Aortic smooth muscle cell (primary cell): Measurements from ENCODE around the genes GSTM3 and ALX3.

DNA sequence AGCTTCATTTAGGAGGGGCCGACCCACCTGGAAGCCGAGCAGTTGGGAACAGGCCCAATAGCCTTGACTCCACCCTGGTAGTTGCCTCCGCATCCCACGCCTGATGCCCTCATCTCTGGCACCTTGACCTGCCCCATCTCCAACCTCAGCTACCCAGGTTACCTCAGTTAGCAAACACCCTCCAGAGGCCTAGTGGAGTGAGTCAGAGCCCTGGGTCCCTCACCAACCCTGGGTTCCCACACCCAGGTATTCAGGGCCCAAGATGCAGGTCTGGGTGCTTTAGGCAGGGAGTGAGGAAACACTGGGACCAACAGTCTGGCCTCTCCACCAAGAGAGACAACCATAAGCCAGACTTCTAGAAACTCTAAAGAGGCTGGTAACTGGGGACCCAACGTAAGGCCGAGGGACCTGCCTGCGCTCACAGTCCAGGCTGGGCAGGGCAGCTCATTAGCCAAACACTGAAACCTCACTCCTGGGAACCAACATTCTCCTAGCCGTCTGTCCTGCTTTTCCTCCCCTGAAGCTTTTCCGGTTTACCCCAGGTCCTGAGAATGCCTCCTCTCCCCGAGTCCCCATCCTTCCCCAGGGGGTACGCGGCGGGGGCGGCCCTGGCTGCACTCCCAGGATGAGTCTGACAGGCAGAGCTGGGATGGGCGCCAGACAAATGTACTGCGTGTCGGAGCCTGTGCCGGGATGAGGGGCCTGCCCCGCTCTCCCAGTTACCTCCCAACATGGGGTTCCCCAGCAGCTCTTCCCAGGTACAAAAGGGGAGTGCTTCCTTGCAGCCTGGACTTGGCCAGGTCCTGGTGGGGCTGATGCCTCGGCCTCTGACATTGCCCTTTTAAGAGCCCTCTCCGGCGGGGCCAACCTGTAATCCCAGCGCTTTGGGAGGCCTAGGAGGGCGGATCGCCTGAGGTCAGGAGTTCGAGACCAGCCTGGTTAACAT, 8.9 kb upstream of the CELSR2 start:
- RRBS, result no CpG with 5 or more reads among the region's 26 CpGs

DNA sequence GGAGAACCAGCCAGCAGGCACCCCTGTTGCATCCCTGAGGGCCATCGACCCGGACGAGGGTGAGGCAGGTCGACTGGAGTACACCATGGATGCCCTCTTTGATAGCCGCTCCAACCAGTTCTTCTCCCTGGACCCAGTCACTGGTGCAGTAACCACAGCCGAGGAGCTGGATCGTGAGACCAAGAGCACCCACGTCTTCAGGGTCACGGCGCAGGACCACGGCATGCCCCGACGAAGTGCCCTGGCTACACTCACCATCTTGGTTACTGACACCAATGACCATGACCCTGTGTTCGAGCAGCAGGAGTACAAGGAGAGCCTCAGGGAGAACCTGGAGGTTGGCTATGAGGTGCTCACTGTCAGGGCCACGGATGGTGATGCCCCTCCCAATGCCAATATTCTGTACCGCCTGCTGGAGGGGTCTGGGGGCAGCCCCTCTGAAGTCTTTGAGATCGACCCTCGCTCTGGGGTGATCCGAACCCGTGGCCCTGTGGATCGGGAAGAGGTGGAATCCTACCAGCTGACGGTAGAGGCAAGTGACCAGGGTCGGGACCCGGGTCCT, 1.4 kb downstream of the CELSR2 start:
- RRBS, result 97% methylated on average over 2 of the region's 24 CpGs

DNA sequence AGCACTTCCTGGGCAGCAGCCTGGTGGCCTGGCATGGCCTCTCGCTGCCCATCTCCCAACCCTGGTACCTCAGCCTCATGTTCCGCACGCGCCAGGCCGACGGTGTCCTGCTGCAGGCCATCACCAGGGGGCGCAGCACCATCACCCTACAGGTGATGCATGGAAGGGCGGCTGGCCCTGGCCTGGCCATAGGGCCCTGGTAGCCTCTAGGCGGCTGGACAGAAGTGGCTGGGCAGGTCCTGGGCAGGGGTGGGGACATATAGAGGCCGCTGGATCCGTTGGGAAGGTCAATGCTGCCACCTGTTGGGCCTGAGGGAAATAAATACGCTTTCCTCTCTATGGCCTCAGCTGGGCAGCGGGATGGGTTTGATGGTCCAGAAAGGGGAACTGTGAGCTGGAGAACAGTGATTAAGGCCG, 14.3 kb downstream of the CELSR2 start:
- RRBS, result no CpG with 5 or more reads among the region's 14 CpGs

DNA sequence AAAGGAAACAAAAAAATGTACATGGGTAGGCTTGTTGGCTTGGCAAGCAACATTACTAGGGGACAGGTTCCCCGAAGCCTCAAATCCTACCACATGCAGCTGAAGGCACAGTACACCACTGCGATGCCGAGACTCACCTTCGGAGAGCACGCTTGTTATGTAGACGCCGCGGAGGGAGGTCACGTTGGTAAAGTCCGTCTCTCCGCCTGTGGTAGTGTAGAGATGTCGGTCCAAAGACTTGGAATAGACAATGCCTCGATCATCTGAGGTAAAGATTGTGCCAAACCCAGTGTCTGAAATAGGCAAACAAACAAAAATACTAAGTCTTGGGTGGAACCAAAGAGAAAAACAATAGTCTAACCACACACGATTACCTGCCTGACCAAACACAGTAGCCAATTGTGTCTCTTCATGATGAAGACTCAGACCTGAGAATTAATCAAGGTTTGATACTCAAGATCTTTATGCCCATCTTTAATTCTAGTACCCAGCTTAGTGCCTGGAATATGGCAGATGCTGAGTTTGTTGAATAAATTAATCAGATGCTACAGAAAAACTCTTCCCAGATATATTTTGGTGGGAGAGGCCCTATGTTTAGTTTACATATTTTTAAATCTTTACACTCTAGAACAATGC, 33.9 kb upstream of the MYBPHL start:
- RRBS, result no CpG with 5 or more reads among the region's 14 CpGs

GRCh38 chr1:109389179-109389747, 8.5 kb downstream of the SORT1 start:
- RRBS, result no CpG with 5 or more reads among the region's 5 CpGs

DNA sequence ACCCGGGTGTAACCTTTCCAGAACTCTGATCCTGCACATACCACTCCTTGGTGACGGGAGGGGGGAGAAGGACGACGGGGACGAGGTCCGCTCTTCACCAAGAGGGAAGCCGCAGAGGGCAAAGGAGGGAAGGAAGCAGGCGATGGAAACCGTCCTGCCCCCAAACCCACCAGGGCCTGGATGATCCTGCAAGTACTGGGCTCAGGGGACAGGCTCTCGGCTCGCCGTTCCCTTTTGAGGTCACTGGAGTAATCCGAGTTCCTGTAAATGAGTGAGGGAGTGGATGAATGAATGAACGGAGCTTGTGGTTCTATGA, 1.0 kb downstream of the SYPL2 start:
- RRBS, result no CpG with 5 or more reads among the region's 14 CpGs

DNA sequence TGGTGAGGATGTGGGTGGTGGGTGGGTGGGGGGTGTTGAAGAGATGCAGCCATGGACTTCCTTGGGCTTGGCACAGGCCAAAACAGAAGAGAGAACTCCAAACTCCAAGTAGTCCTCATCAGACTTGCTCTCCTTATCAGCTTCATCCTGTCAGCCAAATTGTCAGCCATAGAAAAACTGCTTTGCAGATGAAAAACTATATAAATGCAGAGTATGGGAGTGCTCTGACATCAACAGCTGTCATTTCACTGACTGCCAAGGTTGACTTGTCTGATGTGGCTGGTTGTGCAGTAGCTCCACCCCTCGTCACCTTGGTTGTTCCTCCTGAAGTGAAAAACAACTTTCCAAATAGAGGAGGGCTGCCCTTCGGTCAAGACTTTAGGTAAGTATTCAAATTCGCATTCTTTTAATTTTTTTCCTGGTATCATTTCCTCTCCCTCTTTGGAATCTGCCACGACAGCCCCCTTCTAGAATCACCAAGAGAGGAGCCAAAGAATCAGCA, 7.0 kb downstream of the AMIGO1 start:
- RRBS, result no CpG with 5 or more reads among the region's 4 CpGs

DNA sequence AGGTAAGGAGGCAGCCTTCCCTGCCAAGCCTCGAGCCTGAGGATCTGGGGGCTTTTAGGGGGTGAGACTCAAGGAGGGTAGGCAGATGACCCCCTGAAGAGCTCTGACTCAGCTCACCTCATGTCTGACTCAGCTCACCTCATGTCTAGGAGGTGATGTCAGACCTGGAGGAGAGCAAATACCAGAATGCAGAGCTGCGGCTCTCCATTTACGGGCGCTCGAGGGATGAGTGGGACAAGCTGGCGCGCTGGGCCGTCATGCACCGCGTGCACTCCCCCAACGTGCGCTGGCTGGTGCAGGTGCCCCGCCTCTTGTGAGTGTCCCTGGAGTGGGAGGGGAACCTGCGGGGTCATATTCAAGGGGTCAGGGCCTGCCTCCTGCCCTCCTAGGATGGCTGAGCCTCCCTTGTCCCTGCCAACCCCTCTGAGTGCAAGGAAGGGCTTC, 8.9 kb downstream of the AMPD2 start:
- RRBS, result no CpG with 5 or more reads among the region's 14 CpGs

DNA sequence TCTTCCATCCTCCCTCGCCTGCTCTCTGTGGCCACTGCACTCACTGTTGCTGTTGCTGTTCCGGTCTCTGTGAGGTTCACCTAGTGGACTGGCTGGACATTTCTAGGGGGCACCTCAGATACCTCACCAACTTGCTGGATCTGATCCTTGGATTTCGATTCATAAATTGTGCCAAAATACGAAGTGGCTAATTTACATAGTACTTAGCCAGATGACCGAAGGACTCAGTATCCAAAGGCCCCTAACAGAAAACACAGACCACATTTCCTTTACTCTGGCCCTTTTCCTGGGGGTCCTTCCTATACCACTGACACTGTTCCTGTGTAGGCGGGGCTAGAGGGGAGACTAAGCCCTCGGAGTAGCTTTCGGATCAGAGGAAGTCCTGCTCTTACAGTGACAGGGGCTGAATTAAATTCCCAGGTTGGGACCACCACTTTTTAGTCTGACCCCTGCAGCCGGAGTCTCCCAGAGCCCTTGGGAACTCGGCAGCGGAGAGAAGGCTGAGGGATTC, 588 bp upstream of the GSTM5 start:
- RRBS, result no CpG with 5 or more reads among the region's 11 CpGs

DNA sequence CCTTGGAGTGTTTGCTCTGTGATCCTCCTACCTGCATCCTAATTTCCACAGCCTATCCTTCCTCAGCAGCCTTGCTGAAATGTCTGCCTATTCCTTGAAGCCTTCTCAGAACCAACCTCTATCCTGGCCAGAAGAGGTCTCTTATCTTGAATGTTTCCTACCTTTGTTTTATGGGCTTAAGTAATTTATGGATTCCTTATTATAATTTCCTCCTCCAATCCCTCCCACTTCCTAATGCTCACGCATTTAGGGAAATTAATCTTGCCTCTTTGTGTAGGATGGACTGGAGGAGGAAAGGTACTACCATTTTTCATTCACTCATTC, at the start of gene GSTM3:
GSTM3 (minus strand) TSS at position 117 of the 324 bp plus-strand sequence.
- RRBS, result no CpG with 5 or more reads among the region's 1 CpG

GRCh38 chr1:109823246-109824169, 59.8 kb upstream of the EPS8L3 start:
- RRBS, result no CpG with 5 or more reads among the region's 15 CpGs

DNA sequence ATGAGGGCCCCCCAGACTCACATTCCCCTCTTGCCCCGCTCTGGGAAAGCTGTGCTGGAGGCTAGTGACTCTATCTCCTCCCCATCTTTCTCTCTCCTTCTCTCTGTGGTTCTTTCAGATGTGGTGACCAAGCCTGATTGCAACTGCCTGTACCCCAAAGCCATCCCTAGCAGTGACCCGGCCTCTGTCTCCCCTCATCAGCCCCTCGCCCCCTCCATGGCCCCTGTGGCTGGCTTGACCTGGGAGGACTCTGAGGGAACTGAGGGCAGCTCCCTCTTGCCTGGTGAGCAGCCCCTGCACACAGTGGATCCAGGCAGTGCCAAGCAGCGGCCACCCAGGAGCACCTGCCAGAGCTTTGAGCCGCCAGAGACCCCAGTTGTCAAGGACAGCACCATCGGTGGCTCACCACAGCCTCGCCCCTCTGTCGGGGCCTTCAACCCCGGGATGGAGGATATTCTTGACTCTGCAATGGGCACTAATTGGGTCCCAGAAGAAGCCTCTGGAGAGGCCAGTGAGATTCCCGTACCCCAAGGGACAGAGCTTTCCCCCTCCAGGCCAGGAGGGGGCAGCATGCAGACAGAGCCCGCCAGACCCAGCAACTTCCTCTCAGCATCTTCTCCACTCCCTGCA, 12.5 kb downstream of the CSF1 start:
- RRBS, result no CpG with 5 or more reads among the region's 11 CpGs

GRCh38 chr1:110016132-110016849, 18.1 kb upstream of the STRIP1 start:
- RRBS, result no CpG with 5 or more reads among the region's 4 CpGs

GRCh38 chr1:110030983-110031432, 3.4 kb upstream of the STRIP1 start:
- RRBS, result no CpG with 5 or more reads among the region's 4 CpGs

- RRBS, result no CpG with 5 or more reads among the region's 2 CpGs
These were observed 16.2 kb downstream of the STRIP1 start for GRCh38 chr1:110050607-110051005.

- RRBS, result no CpG with 5 or more reads among the region's 4 CpGs
These were observed 16.7 kb downstream of the STRIP1 start for GRCh38 chr1:110051006-110051716.

DNA sequence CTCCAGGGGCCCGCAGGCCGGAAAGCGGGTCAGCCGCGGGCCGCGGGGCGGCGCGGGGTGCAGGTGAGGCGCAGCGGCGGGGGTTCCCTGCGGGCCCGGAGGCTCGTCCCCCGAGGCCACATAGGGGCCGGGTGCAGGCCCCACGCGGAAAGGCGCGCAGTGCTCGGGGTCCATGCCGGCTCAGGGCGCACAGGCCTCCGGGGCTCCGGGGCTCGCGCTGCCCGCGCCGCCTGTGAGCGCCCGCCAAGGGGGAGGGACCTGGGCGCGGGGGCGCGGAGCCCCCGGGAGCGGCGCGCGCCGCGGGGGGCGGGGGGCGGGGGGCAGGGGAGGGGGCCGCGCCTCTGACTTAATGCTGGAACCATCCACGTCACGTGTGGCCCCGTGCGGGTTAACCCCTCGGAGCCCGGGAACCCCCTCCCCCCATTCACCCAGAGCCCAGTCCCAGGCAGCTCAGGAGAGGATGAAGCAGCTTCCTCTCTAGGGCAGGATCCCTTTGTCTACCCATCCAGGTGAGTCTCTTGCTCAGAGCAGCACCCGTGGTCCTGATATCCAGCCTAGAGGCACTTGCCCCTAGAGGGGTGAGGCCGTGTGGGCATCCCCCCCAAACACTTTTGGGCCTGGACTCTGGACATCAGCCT, at the start of gene ALX3:
ALX3 (minus strand) TSS at position 234 of the 638 bp plus-strand sequence.
- RRBS, result 6% methylated on average over 32 of the region's 57 CpGs

DNA sequence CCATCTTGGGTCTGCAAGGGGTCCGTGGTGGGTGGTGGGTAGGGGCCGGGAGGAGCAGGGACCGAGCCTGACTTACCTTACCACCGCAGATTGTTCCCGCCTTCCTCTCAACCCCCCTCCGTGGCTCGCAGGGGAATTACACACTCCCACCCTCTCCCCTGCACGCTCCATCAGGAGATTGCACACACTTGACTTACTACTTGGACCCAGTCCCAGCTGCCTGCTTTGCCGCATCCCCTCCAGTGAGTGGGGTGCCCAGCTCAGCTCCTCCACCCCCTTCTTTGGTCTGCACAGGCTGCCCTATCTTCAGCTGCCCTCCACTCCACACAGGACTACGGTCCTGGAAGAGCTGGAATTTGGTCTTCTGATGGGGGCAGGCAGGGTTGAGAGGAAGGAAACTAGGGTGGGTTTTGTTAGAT, 2.1 kb downstream of the KCNC4 start:
- RRBS, result 3% methylated on average over 2 of the region's 10 CpGs

DNA sequence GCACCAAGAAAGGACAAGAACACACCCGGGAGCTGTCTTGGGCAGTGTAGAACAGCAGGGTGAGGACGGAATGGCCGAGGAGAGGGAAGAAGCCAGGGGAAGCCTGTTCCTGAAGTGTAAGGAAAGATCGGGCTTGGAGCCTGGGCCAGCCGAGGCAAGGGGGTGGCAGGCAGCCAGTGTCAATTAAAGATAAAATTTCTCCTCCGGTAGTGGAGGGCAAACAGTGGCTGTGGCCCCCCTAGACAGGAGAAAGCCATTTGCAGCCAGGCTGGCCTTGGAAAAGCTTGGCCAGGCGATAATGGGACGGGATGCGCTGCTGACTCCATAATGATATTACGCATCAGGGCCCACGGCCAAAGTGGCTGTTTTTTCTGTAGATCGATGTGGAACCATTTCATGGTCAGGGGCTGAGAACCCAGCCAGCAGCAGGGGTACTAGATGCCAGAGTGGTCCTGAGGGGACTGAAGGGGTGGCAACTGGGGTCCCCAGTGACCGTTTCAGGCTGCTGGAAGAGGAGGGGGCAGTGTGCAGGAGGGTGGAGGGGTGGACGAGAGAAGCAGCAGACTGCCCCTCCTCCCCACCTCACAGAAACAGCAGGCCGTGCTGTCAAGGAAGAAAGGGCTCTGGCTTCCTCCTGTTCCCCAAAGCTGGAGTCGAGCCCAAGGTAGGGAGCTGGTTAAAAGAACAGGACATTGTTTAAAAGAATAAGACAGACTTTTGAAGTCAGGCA, 25.1 kb downstream of the KCNC4 start:
- RRBS, result no CpG with 5 or more reads among the region's 16 CpGs

DNA sequence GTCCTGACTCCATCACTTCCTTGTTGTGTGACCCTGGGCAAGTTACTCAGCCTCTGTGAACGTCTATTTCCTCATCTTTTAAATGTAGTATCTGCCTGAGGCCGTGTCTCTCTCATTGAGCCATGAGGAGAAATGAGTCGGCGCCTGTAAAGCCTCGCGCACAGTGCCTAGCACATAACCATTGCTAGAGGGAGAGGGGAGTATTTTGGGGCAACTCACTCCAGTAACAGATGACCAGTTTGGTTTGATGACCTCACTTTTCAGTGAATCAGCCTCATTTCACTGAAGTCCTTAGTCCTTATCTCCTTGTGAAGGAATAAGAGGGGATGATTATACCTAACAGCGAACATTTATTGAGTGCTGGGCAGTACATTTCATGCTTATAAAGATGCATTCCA, 25.7 kb downstream of the KCNC4 start:
- RRBS, result no CpG with 5 or more reads among the region's 7 CpGs